HTERT-HM (cell line): Measurements from ENCODE around the genes LGSN and EYS.

DNA sequence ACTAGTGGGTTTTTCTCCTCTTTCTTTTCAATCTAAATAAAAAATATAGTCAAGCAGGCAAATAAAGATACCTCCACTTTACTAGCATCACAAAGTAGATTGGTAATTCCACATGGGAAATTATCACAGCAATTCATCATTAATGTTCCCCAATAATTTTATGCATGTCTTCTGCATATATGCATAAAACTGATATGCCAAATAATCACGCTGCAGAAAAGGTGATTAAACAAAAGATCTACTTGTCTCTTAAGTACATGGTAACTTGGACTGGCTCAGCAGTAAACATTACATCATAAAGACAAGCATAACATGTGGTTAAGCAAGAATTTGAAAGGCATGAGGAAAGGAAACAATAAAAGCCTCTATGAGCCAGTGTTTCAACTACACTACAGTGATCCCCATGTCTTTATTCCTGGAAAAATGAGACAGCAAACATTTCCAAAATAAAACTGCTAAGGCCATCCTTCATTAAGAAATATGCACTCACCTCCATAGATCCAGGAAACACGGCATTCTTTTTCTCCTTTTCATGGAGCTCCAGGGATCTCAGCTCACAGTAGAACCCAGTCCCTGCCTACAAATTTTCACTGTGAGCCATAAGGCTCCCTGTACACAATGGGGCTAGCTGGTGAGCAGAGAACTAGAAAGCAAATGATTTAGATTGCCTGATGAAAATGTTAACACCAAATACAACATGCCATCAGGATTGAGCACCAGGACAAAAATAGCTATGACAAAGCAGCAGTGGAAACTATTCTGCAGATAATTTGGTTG is 156.2 kb downstream of the COL21A1 start:
- RRBS = no CpG with 5 or more reads among the region's 2 CpGs

DNA sequence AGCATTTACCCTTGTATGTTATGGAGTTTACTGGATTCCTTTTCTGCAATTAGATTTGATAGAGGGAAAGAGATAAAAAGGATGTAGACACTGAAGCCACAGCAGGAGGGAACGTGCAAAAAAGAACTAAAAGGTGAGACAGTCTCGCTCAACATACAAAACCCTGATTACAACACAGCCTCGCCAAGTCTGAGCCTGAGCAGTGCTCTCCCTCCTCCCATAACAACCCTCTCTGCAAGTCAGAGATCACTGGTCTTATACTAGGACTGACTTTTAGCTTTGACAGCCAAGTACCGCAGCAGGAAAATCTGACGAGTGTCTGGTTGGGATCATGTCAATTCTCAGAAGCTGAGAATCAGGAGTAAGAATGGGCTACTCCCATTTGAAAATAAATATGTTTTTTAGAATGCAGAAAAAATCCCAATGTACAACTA is 118.7 kb upstream of the COL21A1 start:
- RRBS = no CpG with 5 or more reads among the region's 5 CpGs

DNA sequence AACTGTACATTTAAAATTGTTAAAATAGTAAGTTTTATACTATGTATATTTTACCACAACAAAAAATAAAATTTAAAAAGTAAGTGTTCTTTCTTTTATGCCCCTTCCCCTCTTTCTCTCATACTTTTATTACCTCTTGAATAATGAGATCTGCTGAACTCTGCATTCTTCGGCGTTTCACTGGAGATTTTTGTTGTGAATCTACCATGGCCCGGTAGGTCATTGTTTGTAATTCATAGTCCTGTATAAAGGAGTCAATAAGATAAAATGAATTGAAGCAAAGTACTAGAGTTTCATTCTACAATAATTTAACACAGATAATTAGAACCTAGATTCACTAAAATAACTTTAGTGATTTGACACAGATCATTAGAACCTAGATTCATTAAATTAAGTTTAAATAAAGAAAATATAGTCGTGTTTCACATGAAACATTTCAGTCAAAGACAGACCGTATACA is 329.6 kb downstream of the DST start:
- RRBS = no CpG with 5 or more reads among the region's 5 CpGs

- RRBS = no CpG with 5 or more reads among the region's 4 CpGs
Observed at GRCh38 chr6:56627798-56628208, 326.8 kb downstream of the DST start.

DNA sequence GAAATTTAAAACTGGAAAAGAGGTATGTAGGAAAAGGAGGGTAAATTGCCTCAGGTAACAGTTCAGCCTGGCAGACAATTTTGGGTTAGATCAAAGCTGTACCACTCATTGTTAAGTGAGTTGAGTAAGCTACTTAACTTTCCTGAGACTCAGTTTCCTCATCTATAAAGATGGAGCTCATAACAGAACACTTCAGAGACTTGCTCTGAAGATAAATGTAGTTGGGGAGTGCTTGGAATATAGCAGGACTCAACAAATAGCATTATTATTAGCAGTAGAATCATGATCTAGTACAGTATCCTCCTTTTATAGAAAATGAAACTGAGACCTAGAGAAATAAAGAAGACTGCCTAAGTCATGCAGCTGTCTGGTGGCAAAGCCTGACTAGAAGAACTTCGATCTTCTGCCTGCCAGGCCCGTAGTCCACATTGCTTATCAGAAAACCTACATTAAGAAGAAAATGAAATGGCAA is 265.6 kb downstream of the DST start:
- RRBS = no CpG with 5 or more reads among the region's 2 CpGs

- RRBS = no CpG with 5 or more reads among the region's 3 CpGs
Observed at GRCh38 chr6:56714881-56715555, 239.6 kb downstream of the DST start.

DNA sequence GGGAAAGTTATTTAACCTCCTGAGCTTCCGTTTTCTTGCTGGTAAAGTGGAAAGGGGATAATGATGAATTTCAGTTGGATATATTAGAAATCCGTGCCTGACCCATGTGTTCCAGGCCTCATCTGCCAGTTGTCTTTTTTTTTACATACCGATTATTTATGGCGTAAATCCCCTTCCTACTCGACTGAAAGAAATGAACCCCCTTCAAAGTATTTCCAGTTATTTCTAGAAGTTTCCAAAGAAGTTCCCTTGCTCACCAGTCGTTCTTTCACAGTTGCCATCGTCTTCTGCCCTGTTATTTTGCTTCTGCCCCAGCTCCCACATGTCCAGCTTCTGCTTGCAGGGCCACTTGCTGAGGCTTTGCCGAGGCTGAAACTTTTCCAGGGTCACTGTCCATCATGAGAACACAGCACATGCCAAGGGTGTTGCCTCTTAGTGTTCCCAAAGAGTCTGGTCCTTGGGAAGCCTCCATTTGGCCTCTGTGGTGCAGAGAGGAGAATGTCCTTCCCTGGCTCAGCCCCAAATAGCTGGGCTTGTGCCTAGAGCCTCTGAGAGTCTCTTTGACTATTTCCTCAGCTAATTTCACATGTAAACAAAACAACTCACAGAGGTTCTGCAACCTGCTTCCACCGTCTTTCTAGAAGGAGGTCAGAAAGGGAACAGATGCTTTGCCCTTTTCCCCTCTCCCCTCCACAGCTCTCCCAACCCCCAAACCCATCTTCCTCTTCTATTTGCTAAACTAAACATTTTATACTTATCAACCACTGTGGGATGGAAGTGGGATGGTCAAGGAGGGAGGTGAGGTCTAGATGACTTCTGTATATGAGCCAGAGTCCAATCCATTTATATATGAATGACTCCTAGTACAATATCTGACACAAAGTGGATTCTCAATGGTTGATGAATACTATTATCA is 40.3 kb upstream of the RAB23 start:
- RRBS = no CpG with 5 or more reads among the region's 9 CpGs

DNA sequence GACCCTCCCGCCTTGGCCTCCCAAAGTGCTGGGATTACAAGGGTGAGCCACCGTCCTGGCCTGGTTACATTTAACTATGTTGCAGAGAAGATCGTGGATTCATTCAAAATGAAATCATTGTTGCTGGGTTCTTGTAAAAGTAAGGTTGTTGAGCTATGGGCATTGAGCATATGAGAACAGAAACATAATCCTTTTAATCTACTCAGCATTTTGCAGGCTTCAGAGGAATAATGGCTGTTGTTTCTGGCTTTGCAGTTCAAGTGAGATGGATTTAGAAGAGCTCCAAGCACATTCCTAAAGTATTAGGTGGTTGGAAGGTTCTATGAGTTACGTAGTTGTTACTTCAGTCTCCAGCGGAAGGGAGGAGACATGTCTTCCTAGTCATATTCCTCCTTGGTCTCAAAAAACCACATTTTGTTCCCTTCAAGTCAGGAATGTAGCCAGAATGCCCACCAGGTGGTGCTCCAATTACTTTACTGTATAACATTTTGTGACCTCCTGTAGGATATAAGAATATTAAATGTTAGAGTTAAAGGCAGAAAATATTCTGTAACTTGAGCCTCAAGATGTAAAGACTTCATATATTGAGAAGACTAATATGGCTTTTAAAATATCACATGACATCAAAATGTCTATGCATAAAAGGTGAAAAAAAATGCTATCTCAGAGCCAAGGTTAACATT is 45.8 kb upstream of the RAB23 start:
- RRBS = no CpG with 5 or more reads among the region's 5 CpGs

- RRBS = no CpG with 5 or more reads among the region's 3 CpGs
Observed at GRCh38 chr6:61037939-61038439, 1248.0 kb downstream of the KHDRBS2 start.

DNA sequence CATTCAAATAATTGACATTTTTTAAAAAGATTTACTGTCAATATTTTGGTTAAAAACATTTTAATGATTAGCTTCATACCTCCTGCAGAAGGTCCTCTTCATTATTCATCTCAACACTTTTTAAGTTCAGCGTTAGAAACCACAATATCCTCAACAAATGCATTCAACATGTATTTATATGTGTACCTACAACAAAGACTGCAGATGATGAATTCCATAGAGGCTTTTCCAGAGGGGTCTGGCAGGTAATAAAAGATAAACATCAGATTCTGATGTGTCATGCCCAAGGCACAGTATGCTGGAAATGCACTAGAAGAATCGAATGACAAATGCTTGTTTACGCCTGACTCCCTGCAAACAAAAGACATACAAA is at the start of gene LGSN:
Gene LGSN (minus strand): TSS at position 149 of the 373 bp plus-strand sequence.
- RRBS = no CpG with 5 or more reads among the region's 3 CpGs

DNA sequence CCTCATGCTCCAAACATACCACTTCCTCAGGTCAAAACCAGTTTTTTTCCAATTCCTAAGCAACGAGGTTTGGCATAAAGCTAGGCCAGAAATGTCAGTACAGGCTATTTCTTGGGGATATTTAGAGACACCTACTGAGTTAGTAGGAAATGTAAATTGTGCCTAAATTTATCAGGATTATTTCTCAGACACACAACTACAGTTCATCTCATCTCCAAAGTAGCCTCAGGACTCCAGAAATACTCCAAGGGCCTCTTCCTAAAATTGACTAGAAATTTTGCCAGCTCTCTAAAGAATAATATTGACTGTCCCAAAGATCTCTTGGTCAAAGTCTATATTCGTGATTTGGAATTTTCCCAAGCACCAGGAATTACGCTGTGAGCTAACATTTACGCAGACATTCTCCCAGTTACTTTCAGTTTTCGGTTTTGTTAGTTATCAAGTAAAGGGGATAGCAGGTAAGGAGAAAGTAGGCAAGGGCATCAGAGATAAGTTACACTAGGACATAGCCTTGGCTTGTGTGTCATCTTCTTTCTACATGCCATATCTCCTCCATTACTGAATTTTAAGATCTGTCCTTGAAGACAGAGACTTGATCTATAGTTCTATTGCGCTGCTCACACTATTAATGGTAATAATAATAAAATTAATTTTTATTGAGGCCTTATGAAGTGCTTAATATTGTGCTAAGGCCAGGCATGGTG is 91.2 kb upstream of the LGSN start:
- RRBS = no CpG with 5 or more reads among the region's 6 CpGs

DNA sequence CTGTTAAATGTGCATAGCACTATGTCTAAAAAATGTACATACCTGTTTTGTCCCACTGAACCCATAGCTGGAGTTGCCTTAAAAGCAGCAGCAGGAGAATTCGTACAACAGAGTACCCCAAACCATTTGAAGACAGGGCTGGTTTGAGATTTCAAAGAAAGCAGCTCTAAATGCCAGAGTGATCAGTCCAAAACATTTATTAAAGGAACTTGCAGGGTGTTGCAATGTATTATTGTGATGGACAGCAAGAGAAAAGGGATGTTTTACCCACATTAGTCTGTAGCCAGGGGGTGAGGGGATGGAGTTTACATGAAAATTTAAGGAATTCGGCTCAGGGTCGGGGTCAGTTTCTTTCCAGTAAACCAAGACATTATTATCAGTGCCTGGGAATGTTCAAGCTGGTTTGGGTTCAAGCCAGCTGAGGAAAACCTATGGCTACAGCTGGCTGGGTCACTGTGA is 6.2 kb upstream of the PTP4A1 start:
- RRBS = no CpG with 5 or more reads among the region's 3 CpGs

DNA sequence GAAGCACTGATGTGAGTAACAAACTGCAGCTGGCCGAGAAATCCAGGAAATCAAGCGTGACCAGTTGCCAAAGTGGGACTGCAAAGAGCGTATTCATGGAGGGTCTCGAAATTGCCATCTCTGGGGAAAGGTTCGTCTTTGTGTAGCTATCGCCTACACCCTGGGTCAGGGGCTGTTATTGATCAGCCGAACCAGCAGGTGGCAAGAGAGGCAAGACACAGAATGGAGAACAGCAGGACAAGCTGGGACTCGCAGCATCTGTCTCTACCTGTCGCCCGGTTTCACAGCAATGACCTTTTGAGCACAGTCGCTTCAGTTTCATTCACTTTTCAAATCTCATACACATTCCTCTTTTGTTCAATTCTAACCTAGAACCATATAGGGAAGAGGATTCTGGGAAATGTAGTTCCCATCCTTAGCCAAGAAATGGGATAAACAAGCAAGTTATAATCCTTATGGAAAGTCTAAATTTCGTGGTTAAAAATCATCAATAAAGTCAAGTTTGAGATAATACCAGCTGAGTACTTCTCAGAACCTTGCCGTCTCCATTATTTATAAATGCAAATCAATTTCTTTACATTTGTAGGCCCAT is 26.4 kb downstream of the PTP4A1 start:
- RRBS = no CpG with 5 or more reads among the region's 13 CpGs

GRCh38 chr6:63653910-63654686 is 18.5 kb downstream of the PHF3 start:
- RRBS = no CpG with 5 or more reads among the region's 3 CpGs

DNA sequence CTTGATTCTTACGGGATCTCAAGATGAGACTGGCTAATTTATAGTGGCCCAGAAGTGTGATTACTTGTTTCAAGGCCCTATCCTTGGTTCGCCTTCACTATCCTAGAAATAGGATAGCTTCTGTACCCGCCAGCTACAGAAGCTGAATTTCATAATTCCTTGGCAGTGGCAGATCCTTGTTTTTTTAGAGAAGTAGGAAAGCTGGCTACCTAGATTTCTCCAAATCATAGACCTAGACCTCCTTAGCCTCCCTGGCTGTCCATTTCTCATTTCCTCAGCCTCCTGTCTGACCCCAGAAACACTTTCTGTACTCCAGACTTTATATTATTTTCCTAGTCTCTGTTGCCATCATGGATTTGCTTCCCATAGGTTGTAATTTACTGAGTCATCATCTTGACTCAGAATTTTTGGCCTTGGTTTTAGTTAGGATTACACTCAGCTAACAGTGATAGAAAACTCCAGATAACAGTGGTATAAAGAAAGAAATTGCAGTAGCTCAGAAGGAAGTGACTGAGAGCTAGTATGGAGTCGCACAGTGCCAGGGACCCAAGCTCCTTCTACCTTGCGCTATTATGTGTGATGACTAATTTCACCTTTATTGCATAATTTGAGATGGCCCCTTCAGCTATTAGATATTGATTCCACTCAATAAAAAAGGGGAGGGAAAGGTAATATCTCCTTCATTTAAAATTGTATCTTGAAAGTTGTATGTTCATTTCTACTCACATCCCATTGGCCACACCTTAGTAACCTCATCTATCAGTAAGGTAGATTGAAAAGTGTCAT is 27.8 kb downstream of the PHF3 start:
- RRBS = no CpG with 5 or more reads among the region's 5 CpGs

GRCh38 chr6:63700148-63700557 is 64.6 kb downstream of the PHF3 start:
- RRBS = no CpG with 5 or more reads among the region's 1 CpG

DNA sequence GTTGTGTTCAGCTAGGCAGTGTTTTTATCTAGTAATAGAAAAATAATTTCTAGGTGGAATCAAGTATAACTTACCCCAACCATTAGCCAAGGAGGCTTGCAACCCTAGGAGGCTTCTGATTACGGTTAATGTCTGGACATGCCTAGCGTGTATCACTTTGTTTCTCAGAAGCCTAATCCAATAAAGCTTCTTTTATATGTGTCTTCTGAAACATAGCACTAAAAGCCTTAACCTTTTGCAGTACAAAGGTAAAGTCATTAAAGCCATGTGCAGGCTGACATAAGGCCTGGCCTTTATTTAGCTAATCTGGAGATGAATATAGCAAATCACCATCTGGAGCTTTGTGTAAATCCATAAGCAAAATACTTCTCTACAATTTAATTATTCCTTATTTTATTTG is at the start of gene EYS:
Gene EYS (minus strand): TSS at position 166 of the 400 bp plus-strand sequence.
- RRBS = no CpG with 5 or more reads among the region's 2 CpGs

- RRBS = no CpG with 5 or more reads among the region's 14 CpGs
Observed at GRCh38 chr6:68575866-68576446, 59.1 kb upstream of the ADGRB3 start.

- RRBS = no CpG with 5 or more reads among the region's 6 CpGs
Observed at GRCh38 chr6:69937667-69938231, 71.4 kb downstream of the COL19A1 start.